ENCODE measurements around the gene NALCN.

- RRBS, result no CpG with 5 or more reads among the region's 13 CpGs
Measured at GRCh38 chr13:100625438-100626132, 37.0 kb upstream of the GGACT start.

DNA sequence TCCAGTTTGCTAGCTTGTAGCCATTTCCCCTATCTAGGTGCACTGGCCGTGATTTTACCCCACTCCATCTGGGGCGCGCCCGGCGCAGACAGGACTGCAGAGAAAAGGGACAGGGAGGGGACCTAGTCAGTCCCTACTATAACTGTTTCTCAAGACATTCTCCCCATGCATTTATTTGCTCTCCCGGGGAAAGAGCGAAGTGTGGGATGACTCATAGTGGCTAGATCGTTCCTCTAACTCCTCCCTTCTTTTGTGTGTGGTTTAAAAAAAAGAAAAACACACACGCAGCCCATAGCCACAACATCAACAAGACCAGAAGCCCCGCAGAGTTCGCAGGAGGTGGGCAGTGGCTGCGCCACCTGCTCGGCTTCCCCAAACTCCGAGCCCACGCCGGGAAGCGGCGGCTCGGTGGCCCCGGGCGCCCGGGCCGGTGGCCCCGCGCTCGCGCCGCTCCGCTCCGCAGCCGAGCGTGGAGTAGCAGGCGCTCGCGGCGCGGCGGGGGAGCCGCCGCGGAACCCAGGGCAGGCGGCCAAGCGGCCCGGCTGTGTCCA, 766 bp downstream of the TMTC4 start:
- RRBS, result 7% methylated on average over 9 of the region's 44 CpGs

GRCh38 chr13:101026285-101026559, 351.6 kb upstream of the TMTC4 start:
- RRBS, result no CpG with 5 or more reads among the region's 5 CpGs

DNA sequence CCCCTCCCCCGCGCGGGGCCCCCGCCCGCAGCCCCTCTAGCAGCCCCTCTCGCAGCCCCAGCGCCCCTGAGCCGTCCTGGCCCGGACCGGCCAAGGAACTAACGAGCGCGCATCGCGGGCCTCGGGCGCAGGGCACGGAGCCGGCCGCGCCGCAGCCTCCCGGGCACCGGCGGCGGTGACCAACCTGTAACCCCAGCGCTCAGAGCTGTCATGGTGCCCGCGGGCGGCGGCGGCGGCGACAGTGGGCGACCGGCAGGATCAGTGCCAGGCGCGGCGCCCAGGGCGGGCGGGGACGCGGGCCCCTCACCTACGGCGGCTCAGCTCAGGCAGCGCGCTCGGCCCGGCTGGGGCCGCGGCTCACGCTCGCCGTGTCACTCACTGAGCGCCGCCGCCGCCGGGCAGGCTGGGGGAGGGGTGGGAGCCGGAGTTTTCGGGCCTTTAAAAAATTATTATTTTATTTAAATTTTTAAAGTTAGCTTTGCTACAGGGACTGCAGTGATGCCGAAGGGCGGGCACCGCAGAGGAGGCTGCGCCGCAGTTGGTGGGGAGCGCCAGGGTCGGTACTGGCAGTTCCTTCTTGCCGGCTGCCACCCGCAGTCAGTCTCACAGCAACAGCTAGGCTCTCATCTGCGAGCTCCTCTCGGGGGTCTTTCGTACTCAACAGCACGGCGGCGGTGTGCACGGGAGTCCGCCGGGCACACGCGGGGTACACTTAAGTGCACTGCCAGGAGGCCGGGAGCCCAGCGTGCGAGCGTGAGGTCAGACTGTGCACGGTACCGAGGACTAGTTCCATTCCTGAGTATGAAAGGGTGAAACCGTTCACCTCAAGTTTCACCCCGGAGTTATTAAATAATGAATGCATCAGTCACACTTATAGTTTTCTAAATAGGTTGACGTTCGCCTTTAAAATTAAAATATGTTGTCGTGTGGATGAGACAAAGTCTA, at the start of gene NALCN:
Gene NALCN (minus strand): TSS at position 380 of the 945 bp plus-strand sequence.
- RRBS, result 6% methylated on average over 56 of the region's 92 CpGs

DNA sequence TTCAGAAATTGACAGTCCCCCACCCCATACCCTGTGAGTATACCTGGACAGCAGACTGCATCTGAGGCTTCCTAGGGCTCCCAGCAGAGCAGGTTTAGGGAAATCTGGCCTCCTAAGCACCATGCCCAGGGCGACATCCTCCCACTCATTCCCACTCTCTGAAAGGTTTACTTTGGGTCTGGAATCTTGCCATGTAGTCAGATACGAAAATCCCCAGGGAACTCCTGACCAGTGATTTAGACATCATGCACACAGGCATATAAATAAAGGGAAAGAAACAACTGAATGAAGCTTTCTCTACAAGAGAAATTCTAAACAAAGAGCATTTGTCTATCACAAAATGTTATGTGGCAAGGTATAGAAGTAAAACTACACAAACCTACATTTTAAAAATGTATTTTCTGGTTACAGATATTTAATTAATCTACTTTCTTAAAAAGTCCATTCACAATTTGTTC, 795 bp upstream of the NALCN start:
- RRBS, result no CpG with 5 or more reads among the region's 2 CpGs

GRCh38 chr13:101453580-101454415, 1.3 kb downstream of the ITGBL1 start:
- RRBS, result 3% methylated on average over 15 of the region's 46 CpGs

- RRBS, result no CpG with 5 or more reads among the region's 9 CpGs
Measured at GRCh38 chr13:102788623-102789090, 10.1 kb downstream of the POGLUT2 start.

DNA sequence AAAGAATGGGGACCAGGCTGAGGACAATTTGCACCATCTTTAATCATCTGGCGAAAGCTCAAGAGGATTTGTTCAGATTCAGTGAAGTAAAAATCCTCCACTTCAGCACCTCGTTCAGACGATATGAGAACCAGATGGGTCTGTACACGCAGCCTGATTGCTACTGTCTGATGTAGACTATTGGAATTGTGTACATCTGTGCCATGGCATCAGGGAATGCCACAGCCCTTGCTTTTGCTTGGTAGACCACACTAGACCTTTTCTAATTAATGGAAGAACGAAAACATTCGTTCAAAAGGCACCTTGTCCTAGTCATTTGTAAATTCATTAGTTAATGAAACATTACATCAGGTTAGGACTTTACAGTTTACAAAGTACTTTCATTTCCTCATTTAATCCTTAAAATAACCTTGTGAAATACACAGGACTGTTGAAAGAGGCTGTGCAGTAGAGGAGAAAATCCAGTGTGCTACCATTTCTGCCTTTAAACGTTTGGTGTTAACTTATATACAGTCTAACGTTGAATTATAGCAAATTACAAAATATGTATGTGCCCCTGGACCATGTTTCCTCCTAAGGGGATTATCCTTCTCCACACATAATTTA, 59.2 kb downstream of the SLC10A2 start:
- RRBS, result no CpG with 5 or more reads among the region's 8 CpGs

DNA sequence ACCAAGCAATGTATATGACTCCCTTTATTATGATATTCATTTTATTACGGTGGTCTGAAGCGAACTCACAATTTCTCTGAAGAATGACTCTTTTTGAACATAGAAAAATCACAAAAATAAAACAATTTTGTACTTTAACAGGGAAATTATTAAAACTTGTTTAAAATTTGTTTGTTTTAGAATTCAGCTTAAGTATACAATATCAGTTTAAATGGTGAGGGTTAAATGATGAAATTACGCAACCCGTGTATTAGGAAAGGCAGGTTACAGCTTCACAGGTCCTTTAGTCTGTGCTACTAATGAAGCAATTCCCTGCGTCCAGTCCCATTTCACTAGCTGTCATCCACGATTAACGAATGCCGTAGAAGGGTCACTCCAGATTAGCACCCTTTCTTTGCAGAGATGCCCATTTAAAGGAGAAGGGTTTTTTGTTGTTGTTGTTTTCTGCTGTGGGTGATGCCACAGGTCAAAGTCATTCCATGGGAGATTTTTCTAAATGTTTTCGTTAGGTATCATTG, 457.6 kb upstream of the SLC10A2 start:
- RRBS, result no CpG with 5 or more reads among the region's 9 CpGs

DNA sequence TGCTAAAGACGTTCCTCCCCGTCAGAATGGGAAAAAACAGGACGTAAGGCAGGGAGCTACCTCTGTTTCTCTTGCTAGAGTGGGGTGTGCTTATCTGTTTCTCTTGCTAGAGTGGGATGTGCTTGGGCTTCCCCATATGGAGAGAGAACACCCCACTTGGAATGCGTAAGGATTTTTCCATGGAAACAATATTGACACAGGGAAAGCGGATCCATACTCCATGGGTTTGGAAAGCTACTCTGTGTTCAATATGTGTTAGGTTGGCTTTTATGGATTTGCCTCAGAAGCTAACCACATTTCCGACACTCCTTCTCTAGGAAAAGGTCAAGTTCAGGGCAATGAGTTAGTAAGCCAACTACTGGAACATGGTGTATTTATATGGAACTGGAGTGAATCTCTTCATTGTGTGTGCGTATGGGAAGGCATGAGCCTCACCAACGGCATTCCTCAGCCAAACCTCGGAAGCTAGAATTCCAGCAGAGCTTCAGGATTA, 948.9 kb upstream of the SLC10A2 start:
- RRBS, result no CpG with 5 or more reads among the region's 9 CpGs

- RRBS, result no CpG with 5 or more reads among the region's 1 CpG
Measured at GRCh38 chr13:104391979-104392294, 1073.9 kb upstream of the DAOA start.

DNA sequence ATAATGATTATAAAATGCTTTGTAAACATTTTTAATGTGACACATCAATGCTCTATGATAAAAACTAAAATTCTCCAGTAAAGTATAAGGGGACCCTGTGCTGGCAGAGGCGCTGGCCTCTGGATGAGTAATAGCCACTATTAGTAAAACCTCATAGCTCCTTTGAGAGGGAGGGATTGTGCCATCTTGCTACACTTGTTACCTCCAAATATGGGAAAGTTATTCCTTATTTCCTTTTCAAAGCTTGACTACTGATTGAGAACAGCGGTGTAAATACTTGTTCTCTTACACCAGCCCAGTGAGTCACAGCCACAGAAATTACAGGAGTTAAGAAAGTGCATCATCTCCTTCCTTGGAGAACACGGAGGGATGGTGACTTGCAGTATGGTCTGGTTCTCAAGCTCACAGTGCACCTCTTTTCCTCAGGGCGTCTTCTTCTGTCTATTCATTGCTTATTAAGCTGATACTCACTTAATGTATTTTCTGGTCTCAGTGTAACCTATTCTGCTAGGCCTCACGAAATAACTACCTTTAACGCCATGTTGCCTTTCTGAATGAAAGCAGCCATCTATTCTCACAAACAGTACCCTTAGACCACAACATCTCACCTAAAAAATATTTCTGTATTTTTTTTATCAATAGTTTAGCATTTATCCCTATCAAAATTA, 378.9 kb downstream of the EFNB2 start:
- RRBS, result no CpG with 5 or more reads among the region's 6 CpGs

DNA sequence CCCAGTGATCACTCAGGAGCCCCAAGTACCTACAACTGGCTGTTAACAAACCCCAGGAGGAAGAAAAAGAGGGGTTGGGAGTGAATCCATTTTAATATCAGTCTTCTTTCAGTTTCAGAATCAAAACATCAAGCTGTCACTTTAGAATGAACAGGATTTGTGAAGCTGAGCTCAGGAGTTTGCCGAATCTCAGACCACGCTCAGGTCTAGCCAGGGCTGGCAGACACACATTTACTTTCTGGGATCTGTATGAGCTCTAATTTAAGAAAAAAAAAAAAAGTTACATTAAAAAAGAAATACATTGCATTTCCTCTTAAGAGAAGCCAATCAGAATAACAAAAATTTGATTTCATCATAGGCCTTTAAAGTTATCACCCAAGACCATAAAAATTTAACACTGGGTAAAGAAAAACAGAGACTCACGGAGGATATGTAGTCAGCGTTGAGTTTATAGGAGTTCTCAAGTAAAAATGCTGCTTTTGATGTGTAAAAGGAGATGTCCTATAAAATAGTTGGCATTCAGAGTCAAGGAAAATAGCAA, 191.3 kb downstream of the EFNB2 start:
- RRBS, result no CpG with 5 or more reads among the region's 4 CpGs

- RRBS, result no CpG with 5 or more reads among the region's 9 CpGs
Measured at GRCh38 chr13:106507877-106508376, 27.5 kb downstream of the EFNB2 start.

- RRBS, result no CpG with 5 or more reads among the region's 12 CpGs
Measured at GRCh38 chr13:106518159-106518588, 17.3 kb downstream of the EFNB2 start.

- RRBS, result no CpG with 5 or more reads among the region's 4 CpGs
Measured at GRCh38 chr13:106550768-106551417, 15.4 kb upstream of the EFNB2 start.

- RRBS, result no CpG with 5 or more reads among the region's 4 CpGs
Measured at GRCh38 chr13:106587779-106588266, 19.9 kb upstream of the ARGLU1 start.

- RRBS, result no CpG with 5 or more reads among the region's 7 CpGs
Measured at GRCh38 chr13:106619964-106620455, 52.1 kb upstream of the ARGLU1 start.

DNA sequence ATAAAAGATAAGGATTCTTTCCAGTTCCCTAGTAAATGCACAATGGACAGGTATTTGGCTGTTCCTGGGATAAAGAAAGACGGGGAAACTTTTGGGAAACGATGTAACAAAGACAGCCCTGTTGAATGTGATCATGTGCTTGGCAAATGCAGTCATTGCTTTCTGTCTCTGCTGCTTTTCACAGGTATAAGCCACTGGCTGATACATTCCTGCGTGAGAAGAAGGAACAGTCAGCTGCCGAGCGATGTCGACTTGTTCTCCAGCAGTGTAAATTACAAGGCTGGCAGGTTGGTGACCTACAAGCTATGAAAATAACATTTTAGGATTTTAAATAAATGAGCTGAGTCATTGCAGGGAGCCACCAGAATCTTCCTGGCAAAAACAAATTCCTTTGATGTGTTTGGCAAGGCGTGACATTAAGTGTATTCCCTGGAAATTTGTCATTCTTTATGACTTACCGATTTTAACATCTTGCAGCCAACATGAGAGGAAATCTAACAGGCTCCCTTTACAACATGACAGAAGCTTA, 471.3 kb downstream of the MYO16 start:
- RRBS, result no CpG with 5 or more reads among the region's 8 CpGs

DNA sequence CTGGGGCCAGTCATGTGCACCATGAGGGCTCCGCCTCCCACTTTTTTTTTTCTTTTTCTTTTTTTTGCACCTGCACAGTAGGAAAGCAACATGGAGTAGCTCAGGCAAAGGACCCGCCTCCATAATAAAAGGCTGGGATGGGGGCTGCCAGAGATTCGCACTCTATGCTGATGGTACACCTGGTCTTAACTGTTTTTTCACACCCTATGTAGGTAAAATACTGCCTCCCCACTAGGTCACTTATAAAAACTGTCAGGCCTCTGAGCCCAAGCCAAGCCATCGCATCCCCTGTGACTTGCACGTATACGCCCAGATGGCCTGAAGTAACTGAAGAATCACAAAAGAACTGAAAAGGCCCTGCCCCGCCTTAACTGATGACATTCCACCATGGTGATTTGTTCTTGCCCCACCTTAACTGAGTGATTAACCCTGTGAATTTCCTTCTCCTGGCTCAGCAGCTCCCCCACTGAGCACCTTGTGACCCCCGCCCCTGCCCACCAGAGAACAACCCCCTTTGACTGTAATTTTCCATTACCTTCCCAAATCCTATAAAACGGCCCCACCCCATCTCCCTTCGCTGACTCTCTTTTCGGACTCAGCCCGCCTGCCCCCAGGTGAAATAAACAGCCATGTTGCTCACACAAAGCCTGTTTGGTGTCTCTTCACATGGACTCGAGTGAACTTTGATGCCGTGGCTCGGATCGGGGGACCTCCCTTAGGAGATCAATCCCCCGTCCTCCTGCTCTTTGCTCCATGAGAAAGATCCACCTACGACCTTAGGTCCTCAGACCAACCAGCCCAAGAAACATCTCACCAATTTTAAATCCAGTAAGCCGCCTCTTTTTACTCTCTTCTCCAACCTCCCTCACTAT, 521.3 kb downstream of the IRS2 start:
- RRBS, result no CpG with 5 or more reads among the region's 19 CpGs

Data from AG08470 (cell line).